ENCODE measurements around a stretch of chr4.

GRCh38 chr4:122742929-122743491 lies 10.5 kb downstream of the BBS12 start:
- PRO-cap, result no peak

- PRO-cap, result no peak
These were observed 43.4 kb upstream of the FGF2 start for GRCh38 chr4:122782995-122783776.

GRCh38 chr4:122923255-122923568 lies 334 bp downstream of the SPATA5 start:
- PRO-cap, result no peak

GRCh38 chr4:123340119-123340791 lies 56.3 kb upstream of the SPRY1 start:
- PRO-cap, result no peak

GRCh38 chr4:123359647-123360281 lies 36.8 kb upstream of the SPRY1 start:
- PRO-cap, result no peak

DNA sequence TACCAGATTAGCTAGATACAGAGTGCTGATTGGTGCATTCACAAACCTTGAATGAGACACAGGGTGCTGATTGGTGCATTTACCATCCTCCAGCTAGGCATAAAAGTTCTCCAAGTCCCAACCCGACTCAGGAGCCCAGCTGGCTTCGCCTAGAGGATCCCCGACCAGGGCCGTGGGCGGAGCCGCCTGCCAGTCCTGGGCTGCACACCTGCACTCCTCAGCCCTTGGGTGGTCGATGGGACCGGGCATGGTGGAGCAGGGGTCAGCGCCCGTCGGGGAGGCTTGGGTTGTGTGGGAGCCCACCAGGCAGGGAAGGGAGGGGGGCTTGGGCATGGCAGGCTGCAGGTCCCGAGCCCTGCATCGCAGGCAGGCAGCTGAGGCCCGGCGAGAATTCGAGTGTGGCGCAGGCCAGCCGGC lies 38.6 kb downstream of the SPRY1 start:
- PRO-cap, result no peak

DNA sequence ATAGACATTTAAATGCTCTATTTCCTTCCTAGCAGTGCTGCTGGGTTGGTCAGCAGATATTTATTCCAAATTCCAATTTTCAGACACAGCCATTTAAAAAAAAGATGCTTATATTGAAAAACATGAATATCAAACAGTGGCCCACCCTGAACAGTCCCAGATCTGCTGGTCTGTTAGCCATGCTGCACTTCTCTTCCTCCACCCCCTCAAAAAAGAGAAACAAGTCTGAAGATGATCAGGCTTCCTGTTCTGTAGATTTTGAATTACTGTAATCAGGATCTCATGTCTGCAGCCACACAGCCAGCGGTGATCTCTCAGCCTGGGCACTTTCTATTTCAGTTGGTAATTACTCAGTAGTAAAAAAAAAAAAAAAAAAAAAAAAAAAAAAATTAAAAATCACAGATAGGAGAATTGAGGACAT lies 46.7 kb downstream of the SPRY1 start:
- PRO-cap, result no peak

- PRO-cap, result no peak
These were observed 82.3 kb downstream of the SPRY1 start for GRCh38 chr4:123478683-123479587.

GRCh38 chr4:123566514-123566894 lies 169.9 kb downstream of the SPRY1 start:
- PRO-cap, result no peak

DNA sequence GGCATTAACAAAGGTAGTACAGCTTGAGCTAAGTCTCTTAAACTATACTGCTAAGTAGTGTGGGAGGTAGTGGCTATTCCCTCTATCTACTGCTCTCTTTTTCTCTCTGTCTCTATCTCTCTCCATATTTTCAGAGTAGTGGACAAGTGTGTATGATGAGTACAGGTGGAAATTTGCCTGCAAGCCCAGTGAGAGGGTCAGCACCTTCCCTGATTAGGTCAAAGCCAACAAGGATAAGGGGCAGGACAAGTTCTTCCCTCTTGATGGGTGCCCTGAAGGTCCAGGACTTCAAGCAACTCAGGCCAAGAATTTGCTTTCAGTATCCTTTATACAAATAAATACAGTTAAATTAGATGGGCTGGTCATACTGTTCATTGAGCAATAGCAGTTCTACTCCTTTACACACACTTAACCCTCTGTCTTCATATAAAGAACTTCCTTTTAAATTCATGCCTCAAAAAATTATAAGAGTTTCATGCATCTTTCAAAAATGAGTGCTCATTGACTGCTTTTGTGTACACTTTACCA lies 391.9 kb downstream of the SPRY1 start:
- PRO-cap, result no peak

DNA sequence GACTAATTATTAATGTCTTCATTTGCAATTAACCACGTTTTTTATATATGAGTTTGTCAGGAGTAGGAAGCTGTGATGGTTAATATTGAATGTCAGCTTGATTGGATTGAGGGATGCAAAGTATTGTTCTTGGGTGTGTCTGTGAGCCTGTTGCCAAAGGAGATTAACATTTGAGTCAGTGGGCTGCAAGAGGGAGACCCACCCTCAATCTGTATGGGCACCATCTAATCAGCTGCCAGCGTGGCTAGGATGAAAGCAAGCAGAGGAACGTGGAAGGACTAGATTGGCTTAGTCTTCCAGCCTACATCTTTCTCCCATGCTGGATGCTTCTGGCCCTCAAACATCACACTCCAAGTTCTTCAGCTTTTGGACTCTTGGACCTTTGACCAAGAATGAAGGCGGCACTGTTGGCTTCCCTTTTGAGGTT lies 484.5 kb downstream of the SPRY1 start:
- PRO-cap, result unidirectional peak, plus-strand start at position 181 of the sequence

GRCh38 chr4:124903867-124904760 lies 191.6 kb upstream of the ANKRD50 start:
- PRO-cap, result no peak

- PRO-cap, result no peak
These were observed 731.5 kb upstream of the INTU start for GRCh38 chr4:126901235-126901623.

GRCh38 chr4:127643432-127644262 lies 10.9 kb downstream of the INTU start:
- PRO-cap, result no peak

- PRO-cap, result no peak
These were observed 40.4 kb downstream of the HSPA4L start for GRCh38 chr4:127822587-127822955.

DNA sequence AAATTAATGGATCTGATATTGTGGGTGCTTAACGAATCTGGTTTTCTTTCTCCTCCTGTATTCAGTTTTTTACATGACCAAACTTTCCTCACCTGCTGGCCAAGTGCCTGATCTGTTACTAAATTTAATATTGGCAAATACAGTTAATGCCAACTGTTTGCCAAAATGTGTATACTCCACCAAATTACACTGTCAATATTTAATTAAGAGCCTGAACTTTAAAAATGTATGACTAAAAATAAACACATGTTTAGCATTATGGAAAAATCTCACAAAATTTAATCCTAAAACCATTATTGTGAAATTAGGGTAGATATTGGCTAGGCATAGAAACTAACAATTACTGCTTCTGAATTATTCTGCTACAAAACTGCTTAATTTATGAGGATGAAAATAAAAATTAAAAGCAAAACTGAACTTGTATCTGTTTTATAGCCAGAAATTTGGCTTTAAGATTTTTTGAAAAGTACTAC lies 3.2 kb downstream of the PGRMC2 start:
- PRO-cap, result no peak

GRCh38 chr4:128472833-128473169 lies 185.2 kb upstream of the PGRMC2 start:
- PRO-cap, result no peak

DNA sequence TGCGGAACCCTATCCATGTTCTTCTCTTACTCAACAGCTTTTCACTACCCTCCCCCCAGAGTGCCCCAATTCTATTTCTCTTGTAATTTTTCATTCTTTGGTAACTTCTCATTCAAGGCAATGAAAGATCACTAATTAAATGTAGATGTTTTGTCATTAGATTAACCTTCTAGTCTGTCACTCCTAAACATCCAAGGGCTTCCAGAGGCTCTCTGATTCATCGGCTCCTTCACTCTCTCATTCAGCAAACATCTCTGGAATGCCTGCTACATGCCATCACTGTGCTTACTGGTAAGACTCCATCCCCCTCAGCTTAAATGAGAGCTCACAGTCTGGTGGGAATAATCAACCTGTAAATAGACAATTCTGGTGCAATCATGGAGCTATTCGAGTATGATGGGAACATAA lies 241.4 kb upstream of the PGRMC2 start:
- PRO-cap, result no peak

DNA sequence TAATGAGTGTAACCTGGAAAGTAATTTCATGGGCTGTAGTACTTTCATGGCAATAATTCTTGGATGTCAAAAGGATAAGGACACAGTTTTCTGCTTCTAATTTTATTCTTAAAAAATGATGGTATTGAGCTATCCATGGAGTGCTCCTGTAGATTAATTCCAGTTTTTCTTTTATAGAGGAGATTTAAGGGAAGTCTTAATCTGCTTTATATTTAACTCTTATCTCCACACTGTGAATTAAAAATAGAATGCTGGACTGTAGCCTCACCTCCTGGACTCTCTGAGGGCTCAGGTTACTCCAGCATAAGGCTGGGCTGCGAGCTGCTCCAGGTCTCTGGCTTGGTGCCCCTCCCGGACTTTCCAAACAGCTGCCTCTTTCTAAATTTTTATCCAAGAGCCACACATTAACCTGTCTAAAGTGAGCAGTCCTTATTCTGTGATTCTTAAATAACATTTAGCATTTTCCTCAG lies 218.8 kb upstream of the JADE1 start:
- PRO-cap, result no peak

DNA sequence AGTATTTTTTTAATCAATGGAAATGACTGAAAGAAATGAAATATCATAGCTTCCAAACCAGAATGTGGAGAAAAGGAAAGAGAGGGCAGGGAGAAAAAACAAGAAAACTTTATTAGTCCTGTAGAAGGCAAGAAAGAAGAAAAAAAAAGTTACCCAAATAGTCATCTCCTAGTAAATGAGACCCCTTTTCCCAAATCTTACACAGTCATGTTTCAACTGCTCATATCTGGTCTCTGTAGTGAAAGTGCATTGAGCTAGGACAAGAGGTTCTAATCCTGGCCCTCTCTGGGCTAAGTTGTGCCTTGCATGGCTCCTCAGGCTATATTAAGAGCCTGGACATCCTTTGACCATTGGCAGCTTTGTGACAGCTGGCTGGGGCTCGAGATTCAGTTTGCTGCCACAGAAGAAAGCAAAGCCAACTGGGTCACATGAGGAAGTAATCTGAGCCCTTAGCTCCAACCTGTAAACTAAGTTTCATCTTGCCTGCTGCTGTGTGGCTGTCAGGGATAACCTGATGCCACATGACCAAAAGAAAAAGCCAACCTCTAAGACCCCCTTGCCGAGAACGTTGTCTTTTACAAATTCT lies 51.9 kb upstream of the JADE1 start:
- PRO-cap, result no peak